SUDHL5 (cell line): ENCODE measurements around the genes MBNL3, GPC3, ETDC and SAGE1.

- PRO-cap = no peak
Measured at GRCh38 chrX:131384246-131384563, 95.1 kb upstream of the IGSF1 start.

DNA sequence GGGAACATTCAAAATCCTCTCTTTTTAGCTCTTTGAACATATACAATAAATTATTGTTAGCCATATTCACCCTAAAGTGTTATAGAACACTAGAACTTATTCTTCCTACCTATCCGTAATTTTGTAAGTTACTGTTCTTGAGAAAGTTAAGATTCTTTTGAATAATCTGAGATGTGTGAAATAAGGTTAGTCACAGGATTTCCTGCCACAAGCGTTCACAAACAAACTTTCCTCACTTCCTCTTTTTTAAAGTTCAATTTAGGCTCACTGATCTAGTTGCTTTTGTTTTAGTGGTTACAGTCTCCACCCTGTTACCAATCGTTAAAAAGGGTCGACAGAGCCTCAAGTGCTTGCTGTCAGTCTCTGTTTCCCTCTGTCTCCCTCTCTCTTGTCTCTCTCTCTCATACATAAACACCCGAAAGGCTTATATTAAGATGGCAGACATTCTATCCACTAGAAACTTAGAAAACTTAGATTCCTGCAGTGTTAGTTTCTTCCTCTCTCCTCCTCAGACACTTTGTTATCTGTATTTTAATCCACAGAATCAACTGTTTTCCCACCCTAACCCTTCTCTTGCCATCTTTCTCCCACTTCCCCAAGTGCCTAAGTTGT lies 35.8 kb upstream of the STK26 start:
- PRO-cap = no peak

DNA sequence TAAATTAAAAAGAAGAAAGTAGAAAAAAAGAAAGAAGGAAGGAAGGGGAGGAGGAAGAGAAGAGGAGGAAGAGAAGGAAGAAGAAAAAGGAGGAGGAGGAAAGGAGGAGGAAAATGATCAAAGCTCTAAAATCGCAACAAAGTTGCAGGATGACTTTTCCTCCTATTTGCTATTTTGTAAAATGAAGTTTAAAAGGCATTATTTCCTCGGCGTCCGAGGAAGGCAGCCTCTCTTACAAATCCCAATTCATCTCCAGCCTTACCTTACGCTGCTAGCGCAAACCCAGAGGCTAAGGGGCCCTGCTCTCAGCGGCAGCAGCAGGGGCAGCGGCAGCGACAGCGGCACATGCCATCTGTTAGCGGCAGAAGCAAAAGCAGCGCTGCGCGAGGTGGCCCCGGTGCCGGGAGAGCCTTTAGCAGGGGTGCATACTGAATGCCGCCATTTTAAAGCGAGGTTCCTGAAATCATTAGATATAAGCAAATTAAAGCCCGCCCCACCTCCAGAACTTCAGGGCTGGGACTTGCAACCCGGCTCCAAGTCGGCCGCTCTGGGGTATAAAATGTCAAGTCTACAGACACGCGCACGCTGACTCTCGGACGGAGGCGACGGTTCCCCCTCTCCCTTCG lies at the start of gene MBNL3:
Gene MBNL3 (minus strand): TSS at position 450 of the 626 bp plus-strand sequence.
- PRO-cap = bidirectional peak, plus-strand start at position 536 of the sequence, minus-strand start at position 403 of the sequence

- PRO-cap = bidirectional peak, plus-strand start at chrX:133414886, minus-strand start at chrX:133414702
Measured at GRCh38 chrX:133414792-133415016, 585 bp downstream of the GPC4 start.

DNA sequence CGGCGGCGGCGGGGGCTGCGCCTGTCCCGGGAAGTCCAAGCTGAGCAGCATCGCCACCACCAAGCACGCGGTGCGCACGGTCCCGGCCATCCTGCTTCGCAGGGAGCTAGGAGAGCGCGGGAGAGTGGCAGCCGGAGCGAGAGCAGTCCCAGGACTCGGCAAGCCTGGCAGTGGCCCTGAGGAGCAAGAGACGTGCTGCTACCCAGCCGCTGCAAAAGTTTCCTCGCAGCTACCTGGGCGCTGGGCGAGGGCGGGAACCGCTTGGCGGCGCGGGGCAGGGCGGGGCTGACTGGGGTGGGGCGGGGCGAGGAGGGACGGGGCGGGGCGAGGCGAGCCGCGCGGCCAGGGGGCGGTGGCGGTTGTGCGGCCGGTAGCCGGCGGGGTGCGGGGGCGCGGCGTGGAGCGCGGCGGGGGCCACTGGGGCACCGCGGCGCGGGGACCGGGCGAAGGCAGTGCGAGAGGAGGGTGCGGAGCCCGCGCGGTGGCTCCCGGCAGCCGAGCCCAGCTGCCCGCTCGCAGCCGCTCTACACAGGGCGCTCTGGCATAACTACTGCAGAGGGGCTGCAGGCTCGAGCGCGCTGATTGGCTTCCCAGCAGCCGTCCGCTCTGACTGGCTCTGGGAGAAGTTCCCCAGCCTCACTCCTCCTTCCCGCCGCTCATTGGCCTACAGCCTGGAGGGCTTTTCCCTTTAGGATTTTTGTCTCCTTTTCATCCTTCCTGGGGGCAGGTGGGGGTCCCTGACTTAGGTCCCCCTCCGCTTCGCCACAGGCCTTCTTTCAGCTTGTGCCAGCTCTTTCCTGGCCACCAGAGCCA lies at the start of gene GPC3:
Gene GPC3 (minus strand): TSS at position 235 of the 813 bp plus-strand sequence.
- PRO-cap = no peak

- PRO-cap = no peak
Measured at GRCh38 chrX:134172332-134173071, 64.5 kb upstream of the CCDC160 start.

GRCh38 chrX:134181304-134181662 lies 55.7 kb upstream of the CCDC160 start:
- PRO-cap = no peak

GRCh38 chrX:134670119-134670468 lies 11.8 kb upstream of the PLAC1 start:
- PRO-cap = no peak

DNA sequence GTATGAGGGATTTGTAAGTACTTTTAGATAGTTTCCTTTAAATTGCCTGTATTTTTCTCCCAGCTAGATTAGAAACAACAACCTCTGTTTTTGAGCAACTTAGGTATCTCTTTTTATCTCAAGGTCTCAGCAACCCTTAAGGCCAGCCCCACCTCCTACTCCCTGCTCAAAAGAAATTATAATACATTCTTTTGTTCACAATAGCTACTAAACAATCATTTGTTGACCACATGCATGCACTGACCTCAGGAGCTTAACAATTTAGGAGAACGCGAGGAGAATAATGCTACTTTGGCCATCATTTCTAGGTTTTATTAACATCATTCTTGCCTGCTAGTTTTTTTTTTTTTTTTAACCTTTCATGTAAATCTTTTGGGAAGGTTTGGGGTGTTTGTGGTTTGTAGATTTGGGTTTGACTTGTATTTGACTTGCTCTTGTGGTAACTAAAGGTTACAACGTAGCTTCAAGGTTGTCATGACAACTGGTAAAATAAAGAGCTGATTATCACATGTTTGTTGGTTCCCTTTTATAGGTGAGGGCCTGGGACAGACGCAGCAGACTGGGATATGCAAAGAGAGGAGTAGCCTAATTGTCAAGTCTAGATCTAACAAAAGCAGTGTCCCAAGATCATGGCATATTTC lies 3.3 kb upstream of the PABIR3 start:
- PRO-cap = no peak

DNA sequence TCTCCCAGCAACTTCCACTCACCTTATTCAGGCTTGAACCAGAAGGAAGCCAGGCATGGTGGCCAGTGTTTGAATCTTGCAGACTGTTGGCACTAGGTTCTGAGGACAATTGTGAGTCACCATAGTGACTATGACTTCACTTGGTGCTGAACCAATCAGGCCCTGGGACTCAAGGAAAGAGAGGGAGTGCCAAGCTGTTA lies 117 bp upstream of the ETDA start:
- PRO-cap = no peak

- PRO-cap = no peak
Measured at GRCh38 chrX:135309123-135309618, at the start of gene ETDC. ETDC (plus strand) TSS chrX:135309480.

DNA sequence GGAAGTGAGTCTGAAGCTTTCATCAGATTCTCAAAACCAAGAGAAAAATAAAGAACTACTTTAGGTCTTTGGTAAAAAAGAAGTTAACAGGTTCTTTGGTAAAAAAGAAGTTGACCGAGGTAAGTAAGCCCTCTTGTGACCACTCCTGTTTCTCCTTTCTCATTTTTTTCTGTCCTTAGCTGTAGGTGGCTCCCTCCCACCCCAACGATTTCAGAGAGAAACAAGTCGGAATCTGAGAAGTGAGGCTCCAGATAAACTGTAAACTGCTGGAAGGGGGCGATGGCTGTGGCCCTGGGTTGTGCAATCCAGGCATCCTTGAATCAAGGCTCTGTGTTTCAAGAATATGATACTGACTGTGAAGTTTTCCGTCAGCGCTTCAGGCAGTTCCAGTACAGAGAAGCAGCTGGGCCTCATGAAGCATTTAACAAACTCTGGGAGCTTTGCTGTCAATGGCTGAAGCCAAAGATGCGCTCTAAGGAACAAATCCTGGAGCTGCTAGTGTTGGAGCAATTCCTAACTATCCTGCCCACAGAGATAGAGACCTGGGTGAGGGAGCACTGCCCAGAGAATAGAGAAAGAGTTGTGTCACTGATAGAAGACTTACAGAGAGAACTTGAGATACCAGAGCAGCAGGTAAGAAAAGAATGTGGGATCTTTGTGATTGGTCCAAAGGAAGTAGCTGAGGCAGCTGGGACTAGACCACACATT lies 2.4 kb downstream of the ZNF449 start:
- PRO-cap = no peak

GRCh38 chrX:135523117-135523589 lies 2.7 kb downstream of the INTS6L start:
- PRO-cap = no peak

DNA sequence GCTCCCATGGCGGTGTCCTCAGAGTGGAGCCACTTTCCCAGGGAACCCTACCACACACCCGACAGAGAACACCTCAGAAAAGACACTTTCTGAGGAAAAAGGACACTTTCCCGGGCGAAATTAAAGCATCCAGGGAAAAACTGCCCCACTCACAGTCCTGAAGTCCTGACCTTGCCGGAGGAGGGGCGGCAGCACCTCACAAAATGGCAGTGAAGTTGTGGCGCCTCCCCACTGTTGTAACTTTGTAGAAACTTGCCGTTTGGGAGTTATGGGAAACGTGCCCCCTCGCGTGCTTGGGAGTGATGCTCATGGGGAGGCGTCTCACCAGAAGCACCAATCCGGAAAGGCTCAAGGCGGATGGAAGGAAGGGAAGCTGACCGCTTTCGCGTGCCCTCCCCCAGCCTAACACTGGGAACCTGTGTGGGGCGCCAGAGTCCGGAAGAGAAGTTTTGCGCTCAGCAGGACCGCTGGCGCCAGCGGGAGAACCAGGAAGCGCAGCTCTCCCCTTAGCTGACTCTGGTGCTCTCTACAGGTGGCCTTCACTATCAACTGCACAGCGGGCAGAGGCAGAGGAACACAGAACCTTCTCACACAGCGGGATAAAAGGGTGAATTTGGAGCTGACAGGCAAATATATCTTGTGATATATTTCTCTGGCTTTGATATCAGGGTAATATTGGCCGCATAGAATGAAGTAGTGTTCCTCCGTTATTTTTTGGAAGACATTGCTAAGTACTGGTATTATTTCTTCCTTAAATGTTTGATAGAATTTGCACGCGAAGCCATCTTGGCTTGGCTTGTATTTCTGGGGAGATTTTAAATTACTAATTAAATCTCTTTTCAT lies at the start of gene SAGE1:
Gene SAGE1 (plus strand): TSS at position 542 of the 843 bp plus-strand sequence.
- PRO-cap = no peak

- PRO-cap = no peak
Measured at GRCh38 chrX:136098157-136098875, 98.5 kb upstream of the FHL1 start.

GRCh38 chrX:136127073-136127569 lies 69.7 kb upstream of the FHL1 start:
- PRO-cap = no peak

DNA sequence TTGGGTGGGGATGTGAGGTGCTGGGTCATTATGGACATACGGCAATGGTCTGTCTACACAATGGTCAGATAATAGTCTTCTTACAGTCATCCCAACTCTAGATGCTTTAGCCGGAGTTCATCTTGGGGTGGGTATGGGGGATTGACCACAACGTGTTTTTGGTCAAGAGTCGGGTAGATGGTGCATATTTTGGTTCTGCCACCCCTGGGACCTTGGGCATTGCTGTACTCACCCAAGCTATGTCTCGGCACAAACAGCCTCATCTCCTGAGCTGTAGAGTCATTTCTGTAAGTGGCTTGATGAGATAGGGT lies 8.3 kb upstream of the FHL1 start:
- PRO-cap = no peak

GRCh38 chrX:136388245-136388608 lies 87.5 kb downstream of the ADGRG4 start:
- PRO-cap = no peak

- PRO-cap = no peak
Measured at GRCh38 chrX:136586513-136586835, 54.5 kb downstream of the VGLL1 start.

- PRO-cap = no peak
Measured at GRCh38 chrX:136736608-136737073, 44.1 kb downstream of the ARHGEF6 start.